IMR-90 (cell line): Measurements from ENCODE around the genes FPGT and ACADM.

GRCh38 chr1:71513897-71514601 is 433.2 kb upstream of the ZRANB2 start:
- RRBS: no CpG with 5 or more reads among the region's 25 CpGs
CAGE:
- cytosol, long polyA plus RNA: no peak
- long polyA plus RNA: no peak
- nucleus, long polyA plus RNA: no peak

CAGE:
- cytosol, long polyA plus RNA: no peak
- long polyA plus RNA: no peak
- nucleus, long polyA plus RNA: no peak
These were observed 75.7 kb downstream of the NEGR1 start for GRCh38 chr1:72206615-72207089.

- RRBS: no CpG with 5 or more reads among the region's 4 CpGs
CAGE:
- cytosol, long polyA plus RNA: no peak
- long polyA plus RNA: no peak
- nucleus, long polyA plus RNA: no peak
These were observed 391.3 kb downstream of the LRRIQ3 start for GRCh38 chr1:73806690-73807152.

- RRBS: under 1% methylated on average over 18 of the region's 45 CpGs
CAGE:
- cytosol, long polyA plus RNA: start-site peak on the plus strand at chr1:74198240-74198318, 242 and 808 reads in 2 replicates
- long polyA plus RNA: start-site peak on the plus strand at chr1:74198239-74198318, 453 and 895 reads in 2 replicates
- nucleus, long polyA plus RNA: start-site peak on the minus strand at chr1:74198143-74198180, 19 and 8 reads in 2 replicates; start-site peak on the plus strand at chr1:74198240-74198346, 791 and 1,507 reads in 2 replicates
These were observed at the start of gene FPGT for GRCh38 chr1:74197695-74198816. FPGT (plus strand) TSS chr1:74198242.

GRCh38 chr1:75724178-75725302 is at the start of gene ACADM:
ACADM (plus strand) TSS chr1:75724709.
- RRBS: 7% methylated on average over 24 of the region's 85 CpGs
CAGE:
- cytosol, long polyA plus RNA: start-site peak on the plus strand at chr1:75724686-75724798, 1,095 and 2,811 reads in 2 replicates
- long polyA plus RNA: start-site peak on the plus strand at chr1:75724683-75724797, 1,815 and 2,454 reads in 2 replicates
- nucleus, long polyA plus RNA: start-site peak on the plus strand at chr1:75724688-75724763, 815 and 338 reads in 2 replicates

GRCh38 chr1:75725800-75726505 is 1.4 kb downstream of the ACADM start:
- RRBS: no CpG with 5 or more reads among the region's 16 CpGs
CAGE:
- cytosol, long polyA plus RNA: no peak
- long polyA plus RNA: no peak
- nucleus, long polyA plus RNA: no peak

DNA sequence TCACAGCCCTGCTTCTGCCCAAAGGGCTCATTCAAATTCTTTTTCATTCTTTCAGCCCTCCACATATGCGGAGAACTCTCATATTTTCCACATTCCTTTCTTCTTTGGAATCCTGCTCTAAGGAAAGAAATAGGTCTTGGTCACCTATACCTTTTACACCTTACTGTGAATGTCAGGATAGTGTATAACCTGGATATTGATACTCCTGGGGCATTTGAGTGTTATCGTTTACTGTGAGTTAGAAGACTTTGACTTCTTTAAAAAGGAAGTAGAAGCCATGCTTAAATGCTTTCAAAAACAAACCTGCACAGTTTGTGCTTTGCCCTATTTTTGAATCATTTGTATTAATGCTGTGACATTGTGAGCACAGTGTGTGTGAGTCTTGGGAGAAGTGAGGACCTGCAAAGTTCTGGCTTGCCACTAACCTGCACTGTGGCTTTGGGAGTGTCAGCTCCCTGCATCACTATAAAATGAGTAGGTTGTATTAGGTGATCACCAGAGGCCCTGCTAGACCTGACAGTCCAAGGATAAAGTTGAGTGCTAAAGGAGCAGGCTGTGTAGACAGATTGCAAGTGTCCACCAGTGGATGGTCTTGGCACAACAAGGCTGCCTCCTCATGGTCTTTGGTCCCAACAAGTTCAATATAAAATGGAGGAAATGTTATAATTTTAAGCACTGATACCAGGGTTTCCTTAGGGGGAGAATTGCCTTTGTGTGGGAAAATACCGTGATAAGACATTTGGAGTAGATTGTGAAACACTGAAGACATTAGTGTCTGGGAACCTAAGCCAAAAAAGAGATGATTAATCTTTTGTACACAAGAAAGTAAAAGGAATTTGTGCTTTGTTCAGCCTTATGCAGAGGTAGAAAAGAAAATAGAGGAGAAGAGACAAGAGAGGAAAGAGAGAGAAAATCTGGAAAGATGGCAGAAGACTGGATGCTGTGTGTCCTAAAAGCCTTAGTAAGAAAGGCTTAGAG is 35.8 kb downstream of the ST6GALNAC3 start:
- RRBS: no CpG with 5 or more reads among the region's 3 CpGs
CAGE:
- cytosol, long polyA plus RNA: no peak
- long polyA plus RNA: no peak
- nucleus, long polyA plus RNA: no peak

GRCh38 chr1:77219714-77220292 is 573 bp upstream of the PIGK start:
- RRBS: no CpG with 5 or more reads among the region's 6 CpGs
CAGE:
- cytosol, long polyA plus RNA: no peak
- long polyA plus RNA: no peak
- nucleus, long polyA plus RNA: no peak

DNA sequence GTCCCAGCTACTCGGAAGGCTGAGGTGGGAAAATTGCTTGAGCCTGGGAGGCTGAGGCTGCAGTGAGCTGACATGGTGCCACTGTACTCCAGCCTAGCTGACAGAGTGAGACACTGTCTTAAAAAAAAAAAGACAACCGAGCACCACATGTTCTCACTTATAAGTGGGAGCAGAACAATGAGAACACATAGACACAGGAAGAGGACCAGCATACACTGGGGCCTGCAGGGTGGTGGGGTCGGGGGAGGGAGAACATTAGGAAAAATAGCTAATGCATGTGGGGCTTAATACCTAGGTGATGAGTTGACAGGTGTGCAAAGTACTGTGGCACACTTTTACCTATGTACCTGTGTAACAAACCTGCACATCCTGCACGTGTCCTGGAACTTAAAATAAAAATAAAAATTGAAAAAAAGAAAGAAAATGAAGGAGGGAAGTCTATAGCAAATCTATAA is 27.1 kb downstream of the AK5 start:
- RRBS: no CpG with 5 or more reads among the region's 4 CpGs
CAGE:
- cytosol, long polyA plus RNA: no peak
- long polyA plus RNA: no peak
- nucleus, long polyA plus RNA: no peak

GRCh38 chr1:77468438-77468980 is 186.7 kb downstream of the AK5 start:
- RRBS: no CpG with 5 or more reads among the region's 3 CpGs
CAGE:
- cytosol, long polyA plus RNA: no peak
- long polyA plus RNA: no peak
- nucleus, long polyA plus RNA: no peak

GRCh38 chr1:77887797-77888339 is 556 bp upstream of the NEXN start:
- RRBS: no CpG with 5 or more reads among the region's 6 CpGs
CAGE:
- cytosol, long polyA plus RNA: no peak
- long polyA plus RNA: no peak
- nucleus, long polyA plus RNA: start-site peak on the plus strand at chr1:77888217-77888389, 22 and 64 reads in 2 replicates

- RRBS: no CpG with 5 or more reads among the region's 9 CpGs
CAGE:
- cytosol, long polyA plus RNA: no peak
- long polyA plus RNA: no peak
- nucleus, long polyA plus RNA: no peak
These were observed 35.0 kb downstream of the FUBP1 start for GRCh38 chr1:77943646-77944416.

GRCh38 chr1:77978023-77978982 is 569 bp downstream of the FUBP1 start:
- RRBS: 1% methylated on average over 8 of the region's 39 CpGs
CAGE:
- cytosol, long polyA plus RNA: no peak
- long polyA plus RNA: start-site peak on the minus strand at chr1:77978928-77978947, 107 and 69 reads in 2 replicates
- nucleus, long polyA plus RNA: no peak

GRCh38 chr1:78044547-78045053 is 1.2 kb upstream of the GIPC2 start:
- RRBS: no CpG with 5 or more reads among the region's 12 CpGs
CAGE:
- cytosol, long polyA plus RNA: no peak
- long polyA plus RNA: no peak
- nucleus, long polyA plus RNA: no peak

GRCh38 chr1:78045070-78045614 is 624 bp upstream of the GIPC2 start:
- RRBS: no CpG with 5 or more reads among the region's 11 CpGs
CAGE:
- cytosol, long polyA plus RNA: no peak
- long polyA plus RNA: no peak
- nucleus, long polyA plus RNA: no peak

GRCh38 chr1:78075616-78076032 is 29.9 kb downstream of the GIPC2 start:
- RRBS: no CpG with 5 or more reads among the region's 3 CpGs
CAGE:
- cytosol, long polyA plus RNA: no peak
- long polyA plus RNA: no peak
- nucleus, long polyA plus RNA: no peak

DNA sequence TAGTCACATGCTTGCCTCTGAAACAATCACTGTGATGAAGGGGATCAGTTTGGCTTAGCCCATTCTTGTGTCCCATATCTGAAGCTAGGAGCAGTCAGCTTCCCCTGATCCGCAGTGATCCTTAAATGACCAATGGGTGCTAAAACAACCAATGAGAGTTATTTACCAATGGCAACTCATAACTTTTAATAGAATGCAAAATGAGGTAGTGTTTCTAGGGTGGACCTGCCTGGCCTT is 63.4 kb downstream of the GIPC2 start:
- RRBS: no CpG with 5 or more reads among the region's 1 CpG
CAGE:
- cytosol, long polyA plus RNA: no peak
- long polyA plus RNA: no peak
- nucleus, long polyA plus RNA: no peak

DNA sequence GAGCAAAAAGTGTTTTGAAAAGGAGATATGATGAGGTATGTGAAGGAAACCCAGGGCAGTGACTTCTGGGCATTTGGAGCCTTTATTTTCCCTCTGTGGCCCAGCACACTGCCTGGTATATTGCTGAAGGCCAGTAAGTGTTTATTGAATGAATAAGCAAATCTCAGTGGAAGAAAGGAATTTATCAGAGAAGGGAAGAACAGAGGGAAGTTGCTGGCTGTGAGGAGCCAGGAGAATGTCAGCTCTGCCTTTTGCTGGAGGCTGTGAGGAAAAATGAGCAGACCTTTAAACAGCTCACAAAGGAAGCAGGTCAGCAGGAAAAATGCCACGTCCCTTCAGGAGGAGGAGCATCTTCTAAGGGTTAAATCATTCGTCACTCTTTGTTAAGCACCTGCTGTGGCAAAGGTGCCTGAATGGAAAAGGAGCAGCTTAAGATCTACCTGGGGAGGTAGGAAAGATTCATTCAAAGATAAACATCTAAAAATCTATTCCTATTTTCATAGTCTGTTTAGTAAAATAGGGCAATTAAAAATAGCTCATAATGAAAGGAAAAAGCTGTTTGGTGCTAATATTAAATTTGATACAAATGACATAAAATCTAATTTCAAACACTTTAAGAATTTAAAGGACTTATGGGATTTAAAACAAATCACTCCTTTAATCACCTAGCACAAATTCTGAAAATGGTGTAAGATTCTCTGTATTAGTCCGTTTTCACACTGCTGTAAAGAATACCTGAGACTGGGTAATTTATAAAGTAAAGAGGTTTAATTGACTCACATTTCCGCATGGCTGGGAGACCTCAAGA is 76.1 kb downstream of the GIPC2 start:
- RRBS: no CpG with 5 or more reads among the region's 4 CpGs
CAGE:
- cytosol, long polyA plus RNA: no peak
- long polyA plus RNA: no peak
- nucleus, long polyA plus RNA: no peak

DNA sequence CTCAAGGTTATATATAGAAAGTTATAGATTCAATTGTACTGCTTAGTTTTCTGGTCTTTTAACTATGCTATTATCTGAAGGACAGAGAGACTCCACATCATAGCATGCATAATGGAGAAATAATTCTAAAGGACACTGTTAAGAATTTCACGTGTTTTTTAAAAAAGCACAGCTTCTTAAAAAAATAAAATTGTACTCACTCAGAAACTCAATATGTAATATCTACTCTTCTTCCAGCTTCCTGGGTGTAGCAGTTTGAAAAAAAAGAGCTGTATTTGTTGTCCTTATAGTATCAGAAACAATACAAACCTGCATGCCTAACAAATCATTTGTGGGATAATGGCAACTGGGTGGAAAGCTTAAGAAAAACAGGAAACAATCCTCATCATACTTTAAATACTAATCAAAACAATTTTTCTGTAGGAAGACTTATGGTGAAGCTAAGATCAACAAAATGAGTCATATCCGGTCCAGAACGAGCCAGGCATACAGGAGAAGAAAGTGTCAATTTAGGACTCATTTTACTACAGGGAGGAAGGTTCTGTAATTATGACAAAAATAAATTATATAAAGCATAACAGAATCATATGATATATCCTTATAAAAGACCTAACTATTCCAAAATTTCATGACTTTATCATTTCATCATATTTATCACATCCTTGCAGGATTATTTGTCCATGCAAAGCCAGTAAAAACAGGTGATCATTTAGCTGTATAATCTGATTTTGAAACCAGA is 181.8 kb upstream of the ADGRL4 start:
- RRBS: no CpG with 5 or more reads among the region's 3 CpGs
CAGE:
- cytosol, long polyA plus RNA: no peak
- long polyA plus RNA: no peak
- nucleus, long polyA plus RNA: no peak

- RRBS: no CpG with 5 or more reads among the region's 4 CpGs
CAGE:
- cytosol, long polyA plus RNA: no peak
- long polyA plus RNA: no peak
- nucleus, long polyA plus RNA: no peak
These were observed 389.8 kb upstream of the ADGRL2 start for GRCh38 chr1:81410831-81411404.